Testis (tissue), 5 donors: ENCODE measurements around the genes FBXW12 and C3orf84.

DNA sequence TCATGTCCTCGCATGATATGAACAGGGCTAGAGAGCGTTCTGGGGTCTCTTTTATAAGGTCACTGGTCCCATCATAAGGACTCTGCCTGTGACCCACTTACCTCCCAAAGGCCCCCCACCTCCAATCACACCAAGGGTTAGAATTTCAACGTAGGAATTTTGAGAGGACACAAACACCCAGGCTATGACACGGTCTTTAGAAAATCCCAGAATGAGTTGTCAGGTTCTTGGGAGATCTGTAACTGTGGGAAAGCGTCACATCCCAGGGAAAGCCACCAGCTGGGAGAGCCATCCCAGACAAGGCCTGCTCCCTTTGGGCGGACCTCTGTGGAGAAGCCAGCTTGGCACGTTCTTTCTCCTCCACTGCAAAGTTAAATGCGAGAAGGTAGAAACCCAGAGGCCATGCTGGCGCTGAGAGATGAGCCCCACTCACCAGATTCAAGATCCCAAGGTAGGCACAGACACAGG is at the start of gene FBXW12:
TSS of gene FBXW12 (plus strand) at position 350 of the 468 bp plus-strand sequence.
- PRO-cap, 3 experiments = no peak in any of the 3 experiments
- RAMPAGE, long total RNA, 2 experiments = no peak in any of the 2 experiments
- RRBS = no CpG with 5 or more reads among the region's 9 CpGs

- PRO-cap, 3 experiments = no peak in any of the 3 experiments
- RAMPAGE, long total RNA, 2 experiments = no peak in any of the 2 experiments
These were observed 588 bp upstream of the PLXNB1 start for GRCh38 chr3:48430587-48430760.

- PRO-cap, 3 experiments = no peak in any of the 3 experiments
- RAMPAGE, long total RNA, 2 experiments = no peak in any of the 2 experiments
- RRBS = no CpG with 5 or more reads among the region's 6 CpGs
These were observed 5.9 kb downstream of the SLC26A6 start for GRCh38 chr3:48629388-48629805.

- PRO-cap, 3 experiments = peak in 3 of 3 experiments; most common plus-strand start chr3:48684678 (in 2); most common minus-strand start chr3:48684578 (in 2)
- RAMPAGE, long total RNA, 2 experiments = no peak in any of the 2 experiments
- RRBS = no CpG with 5 or more reads among the region's 9 CpGs
These were observed 1.3 kb downstream of the NCKIPSD start for GRCh38 chr3:48684314-48684915.

GRCh38 chr3:48686495-48686989 is 827 bp upstream of the NCKIPSD start:
- PRO-cap, 3 experiments = no peak in any of the 3 experiments
- RAMPAGE, long total RNA, 2 experiments = no peak in any of the 2 experiments
- RRBS = no CpG with 5 or more reads among the region's 9 CpGs

DNA sequence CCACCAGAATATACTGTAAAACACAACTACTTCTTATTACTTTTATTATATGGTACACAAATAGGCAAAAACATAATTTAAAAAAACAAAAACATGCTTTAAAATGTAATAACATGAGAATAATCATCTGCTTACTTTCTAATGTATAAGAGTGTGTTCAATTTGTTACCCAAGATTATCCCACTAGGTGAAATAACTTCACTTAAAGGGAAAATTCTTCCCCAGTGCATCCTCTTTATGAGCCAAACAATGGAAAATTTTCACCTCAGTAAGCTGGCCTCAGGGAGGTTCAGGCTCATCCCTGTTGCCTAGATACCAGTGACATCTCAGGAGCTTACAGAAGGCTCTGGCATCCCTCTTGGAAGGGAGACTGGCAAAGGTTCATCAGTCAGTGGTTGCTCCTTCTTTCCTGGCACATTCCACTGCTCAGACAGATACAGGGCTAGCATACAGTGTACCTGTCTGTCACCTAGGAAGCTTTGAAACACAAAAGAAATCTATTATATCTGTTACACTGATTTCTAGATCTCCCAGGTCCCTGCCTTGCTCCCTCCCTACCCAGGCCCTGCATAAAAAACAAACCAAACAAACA is 1.9 kb downstream of the IP6K2 start:
- PRO-cap, 3 experiments = no peak in any of the 3 experiments
- RAMPAGE, long total RNA, 2 experiments = no peak in any of the 2 experiments

GRCh38 chr3:48796249-48796846 is 51.3 kb downstream of the PRKAR2A start:
- PRO-cap, 3 experiments = no peak in any of the 3 experiments
- RAMPAGE, long total RNA, 2 experiments = no peak in any of the 2 experiments
- RRBS = no CpG with 5 or more reads among the region's 12 CpGs

GRCh38 chr3:48848818-48849383 is 1.2 kb upstream of the PRKAR2A start:
- PRO-cap, 3 experiments = no peak in any of the 3 experiments
- RAMPAGE, long total RNA, 2 experiments = no peak in any of the 2 experiments
- RRBS = no CpG with 5 or more reads among the region's 5 CpGs

GRCh38 chr3:48897237-48898240 is 1.1 kb downstream of the SLC25A20 start:
- PRO-cap, 3 experiments = no peak in any of the 3 experiments
- RAMPAGE, long total RNA, 2 experiments = no peak in any of the 2 experiments
- RRBS = no CpG with 5 or more reads among the region's 15 CpGs

- PRO-cap, 3 experiments = peak in 3 of 3 experiments; most common plus-strand start chr3:48967213 (in 3); most common minus-strand start chr3:48967218 (in 1)
- RAMPAGE, long total RNA, 2 experiments = no peak in any of the 2 experiments
- RRBS = no CpG with 5 or more reads among the region's 7 CpGs
These were observed 23.0 kb upstream of the P4HTM start for GRCh38 chr3:48967030-48967377.

GRCh38 chr3:49032618-49033055 is 3.4 kb upstream of the IMPDH2 start:
- PRO-cap, 3 experiments = no peak in any of the 3 experiments
- RAMPAGE, long total RNA, 2 experiments = no peak in any of the 2 experiments
- RRBS = no CpG with 5 or more reads among the region's 5 CpGs

- PRO-cap, 3 experiments = no peak in any of the 3 experiments
- RAMPAGE, long total RNA, 2 experiments = no peak in any of the 2 experiments
- RRBS = no CpG with 5 or more reads among the region's 2 CpGs
These were observed 30.7 kb downstream of the QRICH1 start for GRCh38 chr3:49063150-49063632.

- PRO-cap, 3 experiments = peak in 2 of 3 experiments; most common plus-strand start chr3:49165926 (in 1)
- RAMPAGE, long total RNA, 2 experiments = no peak in any of the 2 experiments
- RRBS = 2% methylated on average over 12 of the region's 31 CpGs
These were observed 781 bp downstream of the CCDC71 start for GRCh38 chr3:49164941-49166158.

DNA sequence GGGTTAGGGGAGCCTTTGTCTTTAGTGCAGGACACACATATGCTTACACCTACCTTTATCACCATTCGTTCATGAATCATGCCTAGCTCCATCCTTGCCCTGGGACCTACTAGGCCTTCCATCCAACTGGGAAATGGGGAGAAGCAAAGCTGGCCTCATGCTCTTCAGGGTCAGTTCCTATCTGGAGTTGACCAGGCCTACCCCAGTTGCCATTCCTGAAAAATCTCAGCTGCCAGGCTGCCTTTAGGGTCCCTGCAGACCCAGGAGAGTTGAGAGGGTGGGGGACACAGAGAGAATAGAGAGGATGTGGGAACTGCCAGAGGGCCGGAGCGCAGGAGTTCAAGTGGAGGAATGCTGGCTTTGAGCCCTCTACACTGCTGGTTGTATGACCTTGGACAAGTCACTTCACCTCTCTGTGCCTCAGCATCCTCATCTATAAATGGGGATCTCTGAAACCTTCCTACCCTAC is 4.6 kb downstream of the KLHDC8B start:
- PRO-cap, 3 experiments = no peak in any of the 3 experiments
- RAMPAGE, long total RNA, 2 experiments = no peak in any of the 2 experiments
- RRBS = no CpG with 5 or more reads among the region's 3 CpGs

DNA sequence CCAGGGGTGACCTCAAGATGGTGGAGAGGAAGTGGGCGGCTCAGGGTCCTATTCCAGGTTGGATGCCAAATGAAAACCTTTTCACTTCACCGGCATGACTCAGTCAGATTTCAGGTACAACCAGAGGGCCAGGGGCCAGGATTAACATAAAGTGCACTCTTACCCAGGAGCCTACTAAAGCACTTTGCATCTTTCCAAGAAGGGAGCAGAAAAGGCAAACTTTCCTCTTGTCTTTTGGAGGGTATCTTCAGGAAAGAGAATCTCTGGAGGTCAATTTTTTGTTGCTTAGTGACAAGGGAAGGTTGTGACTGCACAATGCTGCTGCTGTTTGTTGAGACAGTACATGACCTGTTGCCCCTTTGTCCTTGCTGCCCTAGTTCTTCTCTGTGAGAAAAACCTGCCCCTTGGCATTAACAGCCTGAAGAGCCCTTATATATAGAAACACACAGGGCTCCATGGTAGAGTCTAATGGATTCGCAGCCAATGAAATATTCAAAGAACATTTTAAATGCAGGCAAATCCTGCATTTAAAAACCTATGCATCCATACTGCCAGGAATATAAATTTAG is at the start of gene C3orf84:
TSS of gene C3orf84 (minus strand) at position 277 of the 569 bp plus-strand sequence.
- PRO-cap, 3 experiments = peak in 1 of 3 experiments; most common plus-strand start position 410 of the sequence (in 1); most common minus-strand start position 262 of the sequence (in 1)
- RAMPAGE, long total RNA, 2 experiments = no peak in any of the 2 experiments
- RRBS = no CpG with 5 or more reads among the region's 3 CpGs

DNA sequence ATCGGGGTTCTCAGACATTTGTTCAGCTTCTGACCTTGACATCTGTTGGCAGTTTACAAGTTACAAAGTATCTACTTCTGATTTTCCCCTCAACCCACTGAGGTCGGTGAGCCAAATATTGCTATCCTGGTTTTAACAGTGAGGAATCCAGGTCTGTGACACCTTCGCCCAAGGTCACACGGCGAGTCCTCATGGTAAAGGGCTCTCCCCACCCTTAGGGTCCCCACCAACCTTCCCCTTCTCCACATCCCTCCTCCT is 494 bp downstream of the USP4 start:
- PRO-cap, 3 experiments = no peak in any of the 3 experiments
- RAMPAGE, long total RNA, 2 experiments = no peak in any of the 2 experiments
- RRBS = no CpG with 5 or more reads among the region's 5 CpGs

- PRO-cap, 3 experiments = no peak in any of the 3 experiments
- RAMPAGE, long total RNA, 2 experiments = no peak in any of the 2 experiments
- RRBS = no CpG with 5 or more reads among the region's 3 CpGs
These were observed 3.4 kb upstream of the USP4 start for GRCh38 chr3:49343235-49343658.

DNA sequence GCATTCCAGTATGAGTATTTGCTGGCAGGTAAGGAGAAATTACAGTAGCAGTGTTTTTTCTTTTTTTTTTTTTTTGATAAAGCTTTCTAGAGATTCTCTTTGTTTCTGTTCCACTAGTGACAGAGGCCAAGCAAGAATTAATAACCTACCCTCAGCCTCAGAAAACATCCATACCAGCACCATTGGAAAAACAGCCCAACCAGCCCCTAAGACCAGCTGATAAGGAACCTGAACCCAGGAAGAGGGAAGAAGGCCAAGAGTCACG is 31.2 kb upstream of the RBM5 start:
- PRO-cap, 3 experiments = no peak in any of the 3 experiments
- RAMPAGE, long total RNA, 2 experiments = no peak in any of the 2 experiments
- RRBS = no CpG with 5 or more reads among the region's 1 CpG

DNA sequence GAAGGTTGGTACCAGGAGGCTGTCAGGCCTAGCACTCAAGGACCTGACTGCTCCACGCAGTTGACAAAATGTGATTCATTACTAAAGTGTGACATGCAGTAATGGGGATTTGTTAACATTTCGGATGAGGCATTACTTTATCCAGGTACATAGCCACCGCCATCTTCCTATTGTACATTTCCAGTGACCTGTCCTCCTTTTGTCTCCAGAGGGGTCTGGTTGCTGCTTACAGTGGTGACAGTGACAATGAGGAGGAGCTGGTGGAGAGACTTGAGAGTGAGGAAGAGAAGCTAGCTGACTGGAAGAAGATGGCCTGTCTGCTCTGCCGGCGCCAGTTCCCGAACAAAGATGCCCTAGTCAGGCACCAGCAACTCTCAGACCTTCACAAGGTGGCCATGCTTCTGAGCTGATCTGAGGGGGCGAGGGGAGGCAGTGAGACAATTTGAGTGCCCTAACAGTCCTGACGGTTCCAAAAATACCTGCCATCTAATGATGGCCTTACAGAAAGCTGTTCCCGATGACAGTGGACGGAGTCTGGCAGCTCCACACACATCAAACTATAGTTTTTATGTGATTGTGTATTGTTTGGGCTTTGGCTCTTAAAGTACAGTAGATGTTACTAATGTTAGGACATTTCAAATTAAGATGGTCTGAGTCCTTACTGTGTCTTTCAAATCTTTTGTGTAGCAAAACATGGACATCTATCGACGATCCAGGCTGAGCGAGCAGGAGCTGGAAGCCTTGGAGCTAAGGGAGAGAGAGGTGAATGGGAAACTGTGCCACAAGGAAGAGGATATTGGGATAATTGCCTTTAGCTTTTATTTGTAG is 26.7 kb downstream of the RBM5 start:
- PRO-cap, 3 experiments = no peak in any of the 3 experiments
- RAMPAGE, long total RNA, 2 experiments = no peak in any of the 2 experiments
- RRBS = no CpG with 5 or more reads among the region's 13 CpGs

- PRO-cap, 3 experiments = no peak in any of the 3 experiments
- RAMPAGE, long total RNA, 2 experiments = no peak in any of the 2 experiments
- RRBS = no CpG with 5 or more reads among the region's 15 CpGs
These were observed 742 bp downstream of the SEMA3F start for GRCh38 chr3:50155817-50156314.